Measurements from ENCODE around the gene SDE2.

DNA sequence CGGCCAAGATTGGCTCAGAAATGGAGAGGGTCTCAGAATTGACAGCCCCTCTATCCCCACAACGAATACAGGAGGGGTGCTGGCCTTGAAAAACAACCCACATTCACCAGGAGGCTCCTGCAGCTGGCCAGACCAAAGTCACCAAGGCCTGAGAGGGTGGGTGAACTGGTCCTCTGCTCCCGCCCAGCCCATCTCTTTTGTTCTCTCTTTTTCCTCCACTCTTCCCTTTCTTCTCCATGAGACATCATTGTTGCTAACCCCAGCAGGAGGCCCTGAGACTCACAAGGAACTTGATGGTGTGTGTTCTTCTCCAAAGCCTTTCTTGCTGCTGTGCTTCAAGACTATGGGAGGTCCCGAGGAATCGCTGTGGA is 35.9 kb downstream of the LBR start:
- RAMPAGE, long total RNA, result no peak
- RRBS, 2 experiments, result no CpG with 5 or more reads among the region's 5 CpGs
CAGE:
- cytosol, long polyA minus RNA, result no peak
- cytosol, long polyA plus RNA, result no peak
- long polyA plus RNA, result no peak
- nucleolus, long total RNA, result no peak
- nucleus, long polyA plus RNA, result no peak
- nucleus, long total RNA, result no peak

GRCh38 chr1:225412698-225413506 is 14.9 kb downstream of the LBR start:
- RAMPAGE, long total RNA, result no peak
- RRBS, 2 experiments, result no CpG with 5 or more reads among the region's 12 CpGs
CAGE:
- cytosol, long polyA minus RNA, result no peak
- cytosol, long polyA plus RNA, result no peak
- long polyA plus RNA, result no peak
- nucleolus, long total RNA, result no peak
- nucleus, long polyA plus RNA, result no peak
- nucleus, long total RNA, result no peak

GRCh38 chr1:225426141-225426433 is 1.8 kb downstream of the LBR start:
- RAMPAGE, long total RNA, result no peak
- RRBS, 2 experiments, result no CpG with 5 or more reads among the region's 2 CpGs
CAGE:
- cytosol, long polyA minus RNA, result no peak
- cytosol, long polyA plus RNA, result no peak
- long polyA plus RNA, result no peak
- nucleolus, long total RNA, result no peak
- nucleus, long polyA plus RNA, result no peak
- nucleus, long total RNA, result no peak

DNA sequence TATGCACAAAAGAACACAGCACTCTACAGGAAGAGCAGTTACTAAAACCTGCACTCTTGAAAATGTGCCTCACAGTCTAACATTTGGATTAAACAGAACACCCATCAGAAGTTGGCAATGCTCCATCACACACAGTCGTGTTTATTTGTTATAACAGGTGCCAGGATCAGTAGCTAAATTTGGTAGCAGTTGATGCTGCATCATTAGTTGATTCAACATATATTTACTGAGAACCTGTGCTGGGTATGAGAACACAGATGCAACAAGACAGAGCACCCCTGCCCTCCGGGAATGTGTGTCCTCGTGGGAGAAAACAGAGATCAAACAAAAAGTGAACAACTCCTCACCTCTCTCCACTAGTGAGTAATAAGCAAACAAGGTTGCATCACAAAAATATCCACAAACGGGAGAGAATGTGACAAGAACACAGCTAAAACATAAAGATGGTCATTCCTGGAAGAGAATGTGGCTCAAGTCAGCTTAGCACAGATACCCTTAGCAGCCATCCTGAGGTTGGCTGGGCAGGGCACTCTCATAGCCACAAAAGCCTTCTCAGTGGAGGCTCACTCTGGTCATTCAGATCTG is 26.3 kb upstream of the LBR start:
- RAMPAGE, long total RNA, result no peak
- RRBS, 2 experiments, result no CpG with 5 or more reads among the region's 4 CpGs
CAGE:
- cytosol, long polyA minus RNA, result no peak
- cytosol, long polyA plus RNA, result no peak
- long polyA plus RNA, result no peak
- nucleolus, long total RNA, result no peak
- nucleus, long polyA plus RNA, result no peak
- nucleus, long total RNA, result no peak

GRCh38 chr1:225454812-225455155 is 26.9 kb upstream of the LBR start:
- RAMPAGE, long total RNA, result no peak
- RRBS, 2 experiments, result no CpG with 5 or more reads among the region's 6 CpGs
CAGE:
- cytosol, long polyA minus RNA, result no peak
- cytosol, long polyA plus RNA, result no peak
- long polyA plus RNA, result no peak
- nucleolus, long total RNA, result no peak
- nucleus, long polyA plus RNA, result no peak
- nucleus, long total RNA, result no peak

- RAMPAGE, long total RNA, result no peak
- RRBS, 2 experiments, result no CpG with 5 or more reads among the region's 12 CpGs
CAGE:
- cytosol, long polyA minus RNA, result no peak
- cytosol, long polyA plus RNA, result no peak
- long polyA plus RNA, result no peak
- nucleolus, long total RNA, result no peak
- nucleus, long polyA plus RNA, result no peak
- nucleus, long total RNA, result no peak
Measured at GRCh38 chr1:225482398-225483251, 54.8 kb upstream of the LBR start.

DNA sequence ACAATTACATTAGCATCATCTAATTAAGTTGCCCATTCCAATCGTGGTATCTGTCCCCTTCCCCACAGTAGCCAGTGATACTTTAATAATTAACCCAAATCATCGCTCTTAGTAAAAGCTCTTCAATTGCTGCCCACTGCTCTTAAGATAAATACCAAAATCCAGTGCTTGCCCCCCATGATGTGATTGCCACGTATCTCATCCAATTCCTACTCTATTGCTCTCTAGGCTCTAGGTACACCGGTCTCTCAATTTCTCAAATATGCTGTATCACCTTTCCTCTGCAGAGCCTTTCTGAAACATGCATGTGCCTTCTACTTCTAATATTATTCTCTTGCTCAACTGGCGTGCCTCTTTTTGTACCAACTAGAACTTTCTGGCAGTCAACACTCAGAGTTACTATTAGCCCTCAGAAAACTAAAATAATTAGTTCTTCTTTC is 111.7 kb upstream of the LBR start:
- RAMPAGE, long total RNA, result no peak
- RRBS, 2 experiments, result no CpG with 5 or more reads among the region's 5 CpGs
CAGE:
- cytosol, long polyA minus RNA, result no peak
- cytosol, long polyA plus RNA, result no peak
- long polyA plus RNA, result no peak
- nucleolus, long total RNA, result no peak
- nucleus, long polyA plus RNA, result no peak
- nucleus, long total RNA, result no peak

GRCh38 chr1:225640487-225640891 is 12.4 kb downstream of the ENAH start:
- RAMPAGE, long total RNA, result no peak
- RRBS, 2 experiments, result no CpG with 5 or more reads among the region's 1 CpG
CAGE:
- cytosol, long polyA minus RNA, result no peak
- cytosol, long polyA plus RNA, result no peak
- long polyA plus RNA, result no peak
- nucleolus, long total RNA, result no peak
- nucleus, long polyA plus RNA, result no peak
- nucleus, long total RNA, result no peak

DNA sequence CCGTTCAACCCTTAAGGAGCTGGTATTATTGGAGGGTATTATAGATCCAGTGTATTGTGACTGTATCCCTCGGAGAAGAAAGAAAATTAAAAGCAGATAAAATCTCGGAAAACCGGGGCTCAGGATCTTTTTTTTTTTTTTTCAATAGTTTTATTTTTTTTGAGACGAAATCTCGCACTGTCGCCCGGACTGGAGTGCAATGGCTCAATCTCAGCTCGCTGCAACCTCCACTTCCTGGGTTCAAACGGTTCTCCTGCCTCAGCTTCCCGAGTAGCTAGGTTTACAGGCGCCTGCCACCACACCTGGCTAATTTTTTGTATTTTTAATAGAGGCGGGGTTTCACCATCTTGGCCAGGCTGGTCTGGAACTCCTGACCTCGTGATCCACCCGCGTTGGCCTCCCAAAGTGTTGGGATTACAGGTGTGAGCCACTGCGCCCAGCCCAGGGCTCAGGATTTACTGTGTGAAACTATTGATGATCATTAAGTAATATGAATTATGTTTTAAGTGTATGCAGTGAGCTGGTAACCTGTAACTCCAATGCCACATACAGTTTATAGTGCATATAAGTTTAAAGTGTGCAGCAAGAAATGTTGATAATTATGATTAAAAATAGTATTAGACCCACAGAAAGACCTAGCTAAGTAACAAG is 1.5 kb downstream of the SRP9 start:
- RAMPAGE, long total RNA, result no peak
- RRBS, 2 experiments, result no CpG with 5 or more reads among the region's 17 CpGs
CAGE:
- cytosol, long polyA minus RNA, result no peak
- cytosol, long polyA plus RNA, result no peak
- long polyA plus RNA, result no peak
- nucleolus, long total RNA, result no peak
- nucleus, long polyA plus RNA, result no peak
- nucleus, long total RNA, result no peak

GRCh38 chr1:225789081-225789979 is 11.7 kb downstream of the SRP9 start:
- RAMPAGE, long total RNA, result no peak
- RRBS, 2 experiments, result no CpG with 5 or more reads among the region's 4 CpGs
CAGE:
- cytosol, long polyA minus RNA, result no peak
- cytosol, long polyA plus RNA, result no peak
- long polyA plus RNA, result no peak
- nucleolus, long total RNA, result no peak
- nucleus, long polyA plus RNA, result no peak
- nucleus, long total RNA, result no peak

- RAMPAGE, long total RNA, result no peak
- RRBS, 2 experiments, result no CpG with 5 or more reads among the region's 4 CpGs
CAGE:
- cytosol, long polyA minus RNA, result no peak
- cytosol, long polyA plus RNA, result no peak
- long polyA plus RNA, result no peak
- nucleolus, long total RNA, result no peak
- nucleus, long polyA plus RNA, result no peak
- nucleus, long total RNA, result no peak
Measured at GRCh38 chr1:225819873-225820222, 9.9 kb downstream of the EPHX1 start.

DNA sequence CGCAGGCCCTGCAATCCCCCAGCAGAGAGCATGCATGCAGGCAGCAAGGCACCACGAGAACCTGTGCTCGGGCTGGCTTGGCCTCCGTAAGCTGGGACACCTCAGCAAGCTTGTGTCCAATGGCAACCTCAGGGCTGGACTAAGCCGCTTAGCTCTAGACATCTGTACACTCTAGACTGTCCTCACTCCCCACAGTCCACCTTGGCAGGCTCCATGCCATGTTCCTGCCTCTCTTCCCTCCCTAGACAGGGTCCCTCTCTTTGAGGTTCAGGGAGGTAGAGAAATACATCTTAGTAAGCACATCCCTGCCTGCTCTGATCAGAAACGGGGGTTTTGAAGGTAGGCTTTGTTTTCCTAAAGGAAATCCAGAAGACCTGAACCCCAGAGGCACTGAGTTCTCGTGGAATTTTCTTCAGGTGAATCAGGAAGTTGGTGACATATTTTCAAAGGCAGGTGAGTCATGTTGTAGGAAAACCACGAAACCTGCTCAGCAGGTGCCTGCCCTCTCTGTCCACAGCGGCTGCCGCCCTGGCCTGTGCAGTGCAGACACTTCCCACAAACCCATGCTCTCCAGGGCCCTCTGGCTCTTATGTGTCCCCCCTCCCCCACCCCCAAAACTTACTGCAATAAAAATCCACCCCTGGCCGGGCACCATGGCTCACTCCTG is 6.9 kb downstream of the TMEM63A start:
- RAMPAGE, long total RNA, result no peak
- RRBS, 2 experiments, result no CpG with 5 or more reads among the region's 11 CpGs
CAGE:
- cytosol, long polyA minus RNA, result no peak
- cytosol, long polyA plus RNA, result no peak
- long polyA plus RNA, result no peak
- nucleolus, long total RNA, result no peak
- nucleus, long polyA plus RNA, result no peak
- nucleus, long total RNA, result no peak

GRCh38 chr1:225878910-225879449 is 3.2 kb downstream of the TMEM63A start:
- RAMPAGE, long total RNA, result no peak
- RRBS, 2 experiments, result no CpG with 5 or more reads among the region's 5 CpGs
CAGE:
- cytosol, long polyA minus RNA, result no peak
- cytosol, long polyA plus RNA, result no peak
- long polyA plus RNA, result no peak
- nucleolus, long total RNA, result no peak
- nucleus, long polyA plus RNA, result no peak
- nucleus, long total RNA, result no peak

DNA sequence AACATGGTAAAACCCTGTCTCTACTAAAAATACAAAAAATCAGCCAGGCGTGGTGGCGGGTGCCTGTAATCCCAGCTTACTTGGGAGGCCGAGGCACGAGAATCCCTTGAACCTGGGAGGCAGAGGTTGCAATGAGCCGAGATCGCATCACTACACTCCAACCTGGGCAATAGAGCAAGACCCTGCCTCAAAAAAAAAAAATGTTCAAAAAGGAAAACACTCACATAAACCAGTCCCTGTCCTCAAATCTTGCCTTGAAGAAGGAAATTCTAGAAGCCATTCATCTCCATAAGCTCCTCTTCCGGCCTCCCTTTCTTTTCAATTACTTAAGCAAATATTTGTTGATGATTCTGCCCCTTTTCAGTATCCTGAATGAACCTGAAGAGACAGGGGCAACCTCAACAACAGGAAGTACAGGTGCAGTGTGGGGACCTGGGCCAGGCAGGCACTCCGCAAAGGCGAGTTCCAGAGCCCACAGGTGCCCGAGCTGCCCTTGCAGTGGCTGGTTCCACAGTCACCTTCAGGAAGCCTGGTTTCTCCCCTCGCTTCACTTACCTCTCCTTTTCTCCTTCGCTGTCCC is 8.8 kb upstream of the LEFTY1 start:
- RAMPAGE, long total RNA, result no peak
- RRBS, 2 experiments, result no CpG with 5 or more reads among the region's 12 CpGs
CAGE:
- cytosol, long polyA minus RNA, result no peak
- cytosol, long polyA plus RNA, result no peak
- long polyA plus RNA, result no peak
- nucleolus, long total RNA, result no peak
- nucleus, long polyA plus RNA, result no peak
- nucleus, long total RNA, result no peak

- RAMPAGE, long total RNA, result start-site peak on the minus strand at chr1:225999318-225999333, 145 and 104 reads in 2 replicates
- RRBS, 2 experiments, result 1 to 2% methylated on average over 11 to 14 of the region's 62 CpGs
CAGE:
- cytosol, long polyA minus RNA, result start-site peak on the minus strand at chr1:225999333-225999340, 171 reads; start-site peak on the plus strand at chr1:225999616-225999623, 67 reads; start-site peak on the plus strand at chr1:226000189-226000195, 22 reads
- cytosol, long polyA plus RNA, result start-site peak on the minus strand at chr1:225999318-225999355, 283 and 293 reads in 2 replicates; start-site peak on the plus strand at chr1:226000229-226000249, 24 and 10 reads in 2 replicates
- long polyA plus RNA, result start-site peak on the minus strand at chr1:225999320-225999343, 151 and 91 reads in 2 replicates
- nucleolus, long total RNA, result no peak
- nucleus, long polyA plus RNA, result start-site peak on the plus strand at chr1:226000229-226000253, 21 and 19 reads in 2 replicates
- nucleus, long total RNA, result no peak
Measured at GRCh38 chr1:225999232-226000307, at the start of gene SDE2. SDE2 (minus strand) TSS chr1:225999343.

- RAMPAGE, long total RNA, result no peak
- RRBS, 2 experiments, result no CpG with 5 or more reads among the region's 9 CpGs
CAGE:
- cytosol, long polyA minus RNA, result no peak
- cytosol, long polyA plus RNA, result no peak
- long polyA plus RNA, result no peak
- nucleolus, long total RNA, result no peak
- nucleus, long polyA plus RNA, result no peak
- nucleus, long total RNA, result no peak
Measured at GRCh38 chr1:226001863-226002685, 2.9 kb upstream of the SDE2 start.

DNA sequence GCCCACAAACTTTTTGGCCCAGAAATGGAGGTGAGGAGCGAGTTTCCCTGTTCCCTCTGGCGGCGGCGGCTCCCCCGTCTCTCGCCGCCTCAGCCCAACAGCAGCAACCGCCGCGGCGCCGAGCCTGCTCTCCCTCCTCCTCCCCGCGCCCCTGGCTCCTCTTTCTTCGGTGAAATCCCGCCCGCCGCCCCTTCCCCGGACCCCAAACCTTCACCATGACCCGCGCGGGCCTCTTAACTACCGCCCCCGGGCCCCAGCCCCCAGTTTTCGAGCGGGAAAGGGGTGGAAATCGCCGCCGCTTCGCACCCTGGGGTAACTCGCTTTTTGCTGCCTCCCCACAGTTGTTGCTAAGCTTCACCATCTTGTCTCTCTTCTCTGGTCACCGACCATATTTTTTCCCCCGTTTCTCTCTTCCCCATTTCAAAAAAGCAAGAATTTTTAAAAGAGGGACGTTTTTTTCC is 433 bp downstream of the H3-3A start:
- RAMPAGE, long total RNA, result no peak
- RRBS, 2 experiments, result 1 to 3% methylated on average over 6 of the region's 34 CpGs
CAGE:
- cytosol, long polyA minus RNA, result no peak
- cytosol, long polyA plus RNA, result no peak
- long polyA plus RNA, result no peak
- nucleolus, long total RNA, result no peak
- nucleus, long polyA plus RNA, result no peak
- nucleus, long total RNA, result no peak

- RAMPAGE, long total RNA, result no peak
- RRBS, 2 experiments, result no CpG with 5 or more reads among the region's 25 CpGs
CAGE:
- cytosol, long polyA minus RNA, result no peak
- cytosol, long polyA plus RNA, result no peak
- long polyA plus RNA, result no peak
- nucleolus, long total RNA, result no peak
- nucleus, long polyA plus RNA, result no peak
- nucleus, long total RNA, result no peak
Measured at GRCh38 chr1:226082876-226083291, 20.4 kb downstream of the H3-3A start.

DNA sequence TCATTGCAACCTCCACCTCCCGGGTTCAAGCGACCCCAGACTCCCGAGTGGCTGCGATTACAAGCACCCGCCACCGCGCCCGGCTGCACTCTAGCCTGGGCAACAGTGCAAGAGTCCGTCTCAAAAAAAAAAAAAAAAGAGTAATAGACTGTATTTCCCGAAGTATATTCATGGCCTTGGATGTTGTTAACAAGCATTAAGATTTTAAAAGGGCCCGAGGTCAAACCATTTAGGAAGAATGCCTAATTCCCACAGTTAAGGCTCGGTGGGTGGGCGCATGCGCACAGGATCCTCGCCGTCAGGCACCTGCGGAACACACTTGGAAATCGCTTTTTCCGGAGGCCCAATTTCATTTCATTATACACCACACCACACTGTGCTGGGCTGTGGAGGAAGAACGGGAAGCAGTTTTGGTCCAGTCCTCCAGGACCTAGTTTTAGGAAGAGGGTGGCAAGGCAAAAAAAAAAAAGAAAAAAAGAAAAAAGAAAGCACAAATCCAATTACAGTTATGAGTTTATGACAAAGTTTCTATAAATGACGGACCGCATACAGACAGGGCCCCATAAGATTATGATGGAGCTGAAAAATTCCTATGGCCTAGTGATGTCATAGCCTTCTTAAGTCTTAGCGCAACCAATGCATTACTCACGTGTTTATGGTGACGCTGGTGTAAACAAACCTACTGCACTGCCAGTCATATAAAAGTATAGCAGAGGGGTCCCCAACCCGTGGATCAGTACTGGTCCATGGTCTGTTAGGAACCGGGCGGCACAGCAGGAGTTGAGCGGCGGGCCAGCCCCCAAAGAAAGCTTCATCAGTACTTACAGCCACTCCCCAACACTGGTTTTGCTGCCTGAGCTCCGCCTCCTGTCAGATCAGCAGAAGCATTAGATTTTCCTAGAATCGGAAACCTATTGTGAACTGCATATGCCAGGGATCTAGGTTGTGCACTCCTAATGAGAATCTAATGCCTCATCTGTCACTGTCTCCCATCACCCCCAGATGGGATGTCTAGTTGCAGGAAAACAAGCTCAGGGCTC is 38.2 kb downstream of the H3-3A start:
- RAMPAGE, long total RNA, result no peak
- RRBS, 2 experiments, result 1% methylated on average over 4 of the region's 32 CpGs
CAGE:
- cytosol, long polyA minus RNA, result no peak
- cytosol, long polyA plus RNA, result no peak
- long polyA plus RNA, result no peak
- nucleolus, long total RNA, result no peak
- nucleus, long polyA plus RNA, result no peak
- nucleus, long total RNA, result no peak

- RAMPAGE, long total RNA, result no peak
- RRBS, 2 experiments, result no CpG with 5 or more reads among the region's 1 CpG
CAGE:
- cytosol, long polyA minus RNA, result no peak
- cytosol, long polyA plus RNA, result no peak
- long polyA plus RNA, result no peak
- nucleolus, long total RNA, result no peak
- nucleus, long polyA plus RNA, result no peak
- nucleus, long total RNA, result no peak
Measured at GRCh38 chr1:226153365-226154255, 32.9 kb downstream of the ACBD3 start.